UCH-1 (cell line): ENCODE measurements around a stretch of chr6.

- RRBS, result no CpG with 5 or more reads among the region's 2 CpGs
Measured at GRCh38 chr6:7124873-7125437, 17.2 kb downstream of the RREB1 start.

DNA sequence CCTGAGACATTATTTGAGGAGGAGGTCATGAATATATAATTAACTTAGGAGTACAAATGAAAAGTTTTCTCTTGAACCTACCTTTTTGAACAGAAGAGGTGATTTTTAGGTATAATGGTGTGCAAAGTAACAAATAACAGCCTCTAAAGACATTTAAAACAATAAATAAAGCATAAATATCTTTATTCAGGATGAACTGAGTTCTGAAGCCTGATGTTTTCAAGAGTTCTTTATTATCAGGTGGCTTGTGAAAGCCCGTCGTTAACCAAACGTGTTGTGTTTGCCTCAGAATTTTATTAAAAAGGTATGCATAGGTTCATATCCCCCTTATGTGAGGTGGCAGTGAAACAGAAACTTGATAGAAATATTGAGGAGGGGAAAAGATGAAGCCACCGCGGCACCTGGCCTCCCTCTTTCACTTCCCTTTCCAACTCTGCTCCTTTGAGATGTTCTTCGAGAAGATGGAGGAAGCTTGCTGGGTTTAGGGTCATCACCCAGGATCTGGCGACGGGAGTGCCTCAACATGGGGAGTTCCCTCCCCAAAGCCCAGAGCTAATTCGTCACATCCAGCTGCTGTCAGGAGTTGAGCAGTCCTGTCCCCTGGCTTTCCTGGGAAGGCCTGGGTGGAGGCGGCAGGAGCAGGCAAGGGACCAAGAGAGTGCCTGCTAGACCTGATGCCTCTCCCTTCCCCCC, 29.0 kb downstream of the RREB1 start:
- RRBS, result no CpG with 5 or more reads among the region's 10 CpGs

- RRBS, result no CpG with 5 or more reads among the region's 13 CpGs
Measured at GRCh38 chr6:7142911-7144059, 35.5 kb downstream of the RREB1 start.

GRCh38 chr6:7150583-7151843, 43.3 kb downstream of the RREB1 start:
- RRBS, result 95% methylated on average over 5 of the region's 19 CpGs

DNA sequence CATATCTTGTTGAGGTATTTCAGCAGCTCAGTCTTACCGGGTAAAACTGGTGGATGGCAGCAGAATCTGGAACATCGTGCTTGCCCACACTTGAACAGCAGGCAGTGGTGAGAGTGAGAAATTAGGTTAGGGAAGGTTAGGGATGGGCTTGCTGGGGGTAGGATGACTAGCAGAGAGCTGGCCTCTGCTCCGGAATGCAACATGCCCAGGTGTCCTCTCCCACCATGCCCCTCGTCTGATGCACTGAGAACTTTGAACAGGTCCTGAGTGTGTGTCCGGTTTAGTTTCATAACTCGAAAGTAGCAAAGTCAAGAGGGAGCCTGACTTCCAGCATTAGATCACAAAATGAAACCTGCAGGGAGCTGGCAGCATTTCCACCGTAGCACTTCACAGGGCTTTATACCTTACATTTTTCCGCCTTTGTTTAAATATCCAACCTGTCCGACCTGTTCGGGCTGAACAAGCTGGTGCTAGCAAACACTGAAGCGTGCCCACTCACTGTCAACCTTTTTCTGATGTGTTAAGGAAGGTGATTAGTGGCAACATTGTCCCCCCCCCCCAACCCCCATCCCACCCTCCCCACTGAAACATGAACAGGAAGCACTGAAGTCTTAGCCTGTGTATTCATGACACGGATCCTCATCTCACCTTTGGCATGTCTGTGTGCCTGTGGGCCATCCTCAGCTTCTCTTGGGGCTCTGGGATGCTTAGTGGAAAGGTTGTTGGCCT, 93.3 kb downstream of the RREB1 start:
- RRBS, result 96% methylated on average over 2 of the region's 12 CpGs

GRCh38 chr6:7519453-7519791, 22.0 kb upstream of the DSP start:
- RRBS, result no CpG with 5 or more reads among the region's 3 CpGs

DNA sequence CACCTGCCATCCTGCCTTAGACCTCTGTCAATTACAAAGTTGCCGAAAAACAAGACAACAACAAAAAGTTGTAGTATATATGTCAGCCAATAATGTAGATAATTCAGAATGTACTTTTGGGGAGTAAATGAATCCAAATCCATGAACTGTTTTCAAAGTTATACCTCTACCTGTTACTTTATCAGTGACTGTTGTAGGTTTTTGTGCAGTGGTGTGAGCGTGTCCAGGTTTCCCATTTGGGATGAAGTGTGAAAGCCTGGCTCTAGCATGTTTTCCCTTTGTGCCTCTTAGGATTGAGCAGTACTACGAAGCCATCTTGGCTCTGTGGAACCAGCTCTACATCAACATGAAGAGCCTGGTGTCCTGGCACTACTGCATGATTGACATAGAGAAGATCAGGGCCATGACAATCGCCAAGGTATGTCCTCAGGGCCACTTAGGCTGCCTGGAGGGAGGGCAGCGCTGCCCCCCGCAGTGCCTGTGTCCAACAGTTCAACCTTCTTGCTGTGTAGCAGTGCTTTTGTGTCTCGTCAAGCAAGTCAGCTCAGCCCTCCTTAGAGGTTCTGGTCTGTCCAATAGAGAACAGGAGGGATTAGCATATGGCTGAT, 19.7 kb upstream of the SNRNP48 start:
- RRBS, result no CpG with 5 or more reads among the region's 7 CpGs

DNA sequence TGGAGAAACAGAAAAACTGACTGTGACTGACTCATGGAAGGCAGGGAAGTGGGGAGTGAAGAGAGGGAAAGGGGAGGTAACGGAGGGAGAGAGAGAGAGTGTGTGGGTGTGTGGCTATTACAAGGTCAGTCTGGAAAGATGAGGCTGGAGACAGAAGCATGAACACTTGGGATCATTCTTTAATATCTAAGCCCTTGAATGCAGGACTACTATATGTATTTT, 38.5 kb downstream of the SNRNP48 start:
- RRBS, result no CpG with 5 or more reads among the region's 1 CpG

DNA sequence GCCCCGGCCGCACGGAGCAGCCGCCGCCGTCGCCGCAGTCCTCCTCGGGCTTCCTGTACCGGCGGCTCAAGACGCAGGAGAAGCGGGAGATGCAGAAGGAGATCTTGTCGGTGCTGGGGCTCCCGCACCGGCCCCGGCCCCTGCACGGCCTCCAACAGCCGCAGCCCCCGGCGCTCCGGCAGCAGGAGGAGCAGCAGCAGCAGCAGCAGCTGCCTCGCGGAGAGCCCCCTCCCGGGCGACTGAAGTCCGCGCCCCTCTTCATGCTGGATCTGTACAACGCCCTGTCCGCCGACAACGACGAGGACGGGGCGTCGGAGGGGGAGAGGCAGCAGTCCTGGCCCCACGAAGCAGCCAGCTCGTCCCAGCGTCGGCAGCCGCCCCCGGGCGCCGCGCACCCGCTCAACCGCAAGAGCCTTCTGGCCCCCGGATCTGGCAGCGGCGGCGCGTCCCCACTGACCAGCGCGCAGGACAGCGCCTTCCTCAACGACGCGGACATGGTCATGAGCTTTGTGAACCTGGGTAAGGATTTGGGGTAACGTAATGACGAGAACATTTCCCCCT, 1.3 kb downstream of the BMP6 start:
- RRBS, result 4% methylated on average over 26 of the region's 60 CpGs

DNA sequence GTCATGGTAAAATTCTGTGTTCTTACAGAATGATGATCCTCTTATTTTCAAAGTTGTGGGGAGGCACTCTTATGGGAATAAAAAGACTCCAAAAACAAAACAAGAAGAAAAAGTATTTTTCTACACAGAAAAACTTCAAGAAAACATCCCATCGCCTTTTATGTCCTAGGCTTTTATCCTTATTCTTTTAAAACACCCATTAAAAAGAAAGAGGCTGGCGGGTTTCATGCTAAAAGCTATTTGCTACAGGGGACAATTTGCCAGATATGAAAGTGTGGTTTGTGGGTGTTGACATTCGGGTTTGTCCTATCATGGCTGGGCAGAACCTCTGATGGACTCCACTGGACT, 37.4 kb downstream of the BMP6 start:
- RRBS, result no CpG with 5 or more reads among the region's 3 CpGs

GRCh38 chr6:7916842-7917550, 6.4 kb upstream of the TXNDC5 start:
- RRBS, result no CpG with 5 or more reads among the region's 6 CpGs

DNA sequence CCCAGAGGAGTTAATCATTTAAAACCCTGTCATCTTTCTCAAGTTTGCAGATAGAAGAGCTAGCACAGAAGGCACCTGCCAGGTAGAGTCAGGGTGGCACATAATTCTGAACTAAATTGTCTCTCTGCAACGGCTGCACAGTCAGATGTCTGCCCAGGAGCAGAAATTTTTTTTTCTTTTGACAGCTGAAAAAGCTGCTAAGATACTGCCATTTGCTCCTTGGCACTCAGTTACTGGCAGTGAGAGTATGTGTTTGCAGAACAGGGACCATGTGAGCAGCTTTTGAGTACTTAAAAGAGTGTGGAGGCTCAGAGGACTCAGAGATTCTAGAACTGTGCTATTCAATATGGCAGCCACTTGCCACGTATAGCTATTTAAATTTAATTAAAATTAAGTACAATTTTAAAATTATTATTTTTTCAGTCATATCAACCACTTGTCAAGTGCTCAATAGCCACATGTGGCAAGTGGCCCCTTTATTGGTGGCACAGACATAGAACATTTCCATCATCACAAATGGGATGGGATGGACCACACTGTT, 202.8 kb upstream of the SLC35B3 start:
- RRBS, result no CpG with 5 or more reads among the region's 2 CpGs

DNA sequence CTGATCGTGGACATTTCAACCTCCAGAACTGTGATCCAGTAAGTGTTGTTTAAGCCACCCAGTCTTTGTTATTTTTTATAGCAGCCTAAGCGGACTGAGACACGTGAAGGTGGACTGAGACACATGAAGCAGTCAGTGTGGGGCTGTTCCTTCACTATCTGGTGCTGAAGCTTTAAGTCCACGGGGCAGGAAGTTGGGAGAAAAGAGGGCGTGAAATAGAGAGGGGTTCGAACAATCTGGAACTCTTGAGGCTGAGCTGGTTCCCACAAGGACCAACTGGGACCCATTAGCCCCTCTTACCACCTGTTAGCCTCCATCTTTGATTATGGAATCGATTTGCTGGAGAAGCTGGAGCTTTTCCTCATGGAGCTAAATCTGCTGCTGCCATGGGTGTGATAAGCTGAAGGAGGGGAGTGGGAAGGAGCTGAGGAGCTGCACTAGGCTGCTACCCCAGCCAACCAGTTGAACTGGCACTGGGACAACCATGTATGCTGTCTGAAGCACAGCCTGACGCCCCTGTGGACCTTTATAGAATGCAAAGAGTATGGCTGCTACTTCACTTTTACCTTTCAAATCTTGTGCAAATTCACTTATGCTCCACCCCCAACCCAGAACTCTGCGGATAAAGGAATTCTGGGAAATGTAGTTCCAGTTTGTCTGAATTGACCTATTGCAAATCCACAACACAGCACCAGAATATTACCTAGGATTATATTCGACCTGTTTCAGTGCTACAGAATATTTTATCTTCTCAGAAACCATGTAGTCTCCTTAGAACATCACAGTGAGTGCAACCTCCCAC, 217.2 kb upstream of the SLC35B3 start:
- RRBS, result no CpG with 5 or more reads among the region's 10 CpGs

GRCh38 chr6:9398712-9399478, 963.5 kb upstream of the SLC35B3 start:
- RRBS, result 95% methylated on average over 8 of the region's 44 CpGs

DNA sequence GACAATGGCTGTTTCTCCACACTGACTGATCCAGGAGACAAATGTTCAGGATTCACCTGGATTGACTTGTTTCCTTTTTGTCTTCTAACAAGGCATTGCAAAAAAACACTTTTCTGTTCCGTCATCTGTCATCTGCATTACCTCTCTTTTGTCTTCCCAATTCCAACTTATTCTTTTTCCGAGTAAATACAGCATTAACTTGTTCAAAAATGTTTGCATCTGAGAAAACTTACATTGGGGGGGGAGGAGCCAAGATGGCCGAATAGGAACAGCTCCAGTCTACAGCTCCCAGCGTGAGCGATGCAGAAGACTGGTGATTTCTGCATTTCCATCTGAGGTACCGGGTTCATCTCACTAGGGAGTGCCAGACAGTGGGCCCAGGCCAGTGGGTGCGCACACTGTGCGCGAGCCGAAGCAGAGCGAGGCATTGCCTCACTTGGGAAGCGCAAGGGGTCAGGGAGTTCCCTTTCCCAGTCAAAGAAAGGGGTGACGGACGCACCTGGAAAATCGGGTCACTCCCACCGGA, 604.3 kb downstream of the TFAP2A start:
- RRBS, result no CpG with 5 or more reads among the region's 16 CpGs

DNA sequence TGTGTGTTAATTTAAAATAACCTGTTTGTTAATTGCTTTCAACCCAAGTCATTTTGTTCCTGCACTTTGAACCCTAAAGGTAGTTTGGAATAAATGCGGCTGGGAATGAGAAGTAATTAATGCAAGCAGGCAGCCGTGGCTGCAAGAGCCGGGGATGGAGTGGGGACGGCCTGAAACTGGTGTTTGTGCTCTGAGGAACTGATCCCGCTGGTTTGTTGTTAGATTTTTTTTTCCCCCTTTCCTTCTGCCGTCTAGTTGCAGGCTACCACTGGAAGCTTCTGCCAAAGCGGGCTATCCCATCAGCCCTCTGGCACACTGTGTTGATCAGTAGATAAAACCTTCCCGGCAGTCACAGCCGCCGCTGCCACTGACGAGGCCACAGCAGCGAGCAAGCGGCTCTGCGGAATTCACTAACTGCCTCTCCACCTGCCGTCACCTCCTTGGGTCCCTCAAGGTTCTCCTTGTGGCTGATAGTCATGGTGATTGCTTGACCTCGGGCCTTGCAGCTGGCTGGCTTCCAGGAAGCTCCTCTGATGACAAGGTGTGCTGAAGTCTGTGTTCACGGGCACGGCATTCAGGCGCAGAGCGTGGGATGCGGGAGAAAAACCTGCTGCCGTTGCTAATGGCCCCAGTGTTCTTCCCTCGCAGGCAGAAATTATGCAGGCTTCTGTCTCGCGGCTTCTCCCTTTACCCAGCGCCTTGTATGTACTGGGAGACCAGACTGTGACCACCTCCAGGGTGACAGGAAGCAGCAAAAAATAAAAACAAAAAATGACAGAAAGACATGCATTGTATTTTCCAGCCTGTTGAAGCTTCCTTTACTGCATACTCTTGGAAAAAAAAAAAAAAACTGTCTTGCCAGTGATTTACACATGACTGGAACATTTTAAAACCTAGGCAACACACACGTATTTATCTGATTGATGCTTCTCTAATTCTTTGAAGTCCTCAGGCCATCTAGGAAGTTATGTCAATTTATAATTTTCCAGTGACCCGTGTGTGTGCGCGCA, 315.7 kb downstream of the TFAP2A start:
- RRBS, result no CpG with 5 or more reads among the region's 30 CpGs

DNA sequence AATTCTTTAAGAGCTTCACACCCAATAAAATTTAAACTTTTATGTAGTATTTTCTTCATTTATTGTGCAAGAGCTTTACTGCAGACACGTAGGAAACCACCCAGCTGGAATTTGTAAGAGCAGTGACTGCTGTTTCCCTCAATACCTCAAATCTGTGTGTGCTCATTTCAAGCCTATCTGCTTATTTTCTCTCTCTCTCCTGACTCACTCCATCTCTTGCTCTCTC, 273.2 kb downstream of the TFAP2A start:
- RRBS, result no CpG with 5 or more reads among the region's 1 CpG

DNA sequence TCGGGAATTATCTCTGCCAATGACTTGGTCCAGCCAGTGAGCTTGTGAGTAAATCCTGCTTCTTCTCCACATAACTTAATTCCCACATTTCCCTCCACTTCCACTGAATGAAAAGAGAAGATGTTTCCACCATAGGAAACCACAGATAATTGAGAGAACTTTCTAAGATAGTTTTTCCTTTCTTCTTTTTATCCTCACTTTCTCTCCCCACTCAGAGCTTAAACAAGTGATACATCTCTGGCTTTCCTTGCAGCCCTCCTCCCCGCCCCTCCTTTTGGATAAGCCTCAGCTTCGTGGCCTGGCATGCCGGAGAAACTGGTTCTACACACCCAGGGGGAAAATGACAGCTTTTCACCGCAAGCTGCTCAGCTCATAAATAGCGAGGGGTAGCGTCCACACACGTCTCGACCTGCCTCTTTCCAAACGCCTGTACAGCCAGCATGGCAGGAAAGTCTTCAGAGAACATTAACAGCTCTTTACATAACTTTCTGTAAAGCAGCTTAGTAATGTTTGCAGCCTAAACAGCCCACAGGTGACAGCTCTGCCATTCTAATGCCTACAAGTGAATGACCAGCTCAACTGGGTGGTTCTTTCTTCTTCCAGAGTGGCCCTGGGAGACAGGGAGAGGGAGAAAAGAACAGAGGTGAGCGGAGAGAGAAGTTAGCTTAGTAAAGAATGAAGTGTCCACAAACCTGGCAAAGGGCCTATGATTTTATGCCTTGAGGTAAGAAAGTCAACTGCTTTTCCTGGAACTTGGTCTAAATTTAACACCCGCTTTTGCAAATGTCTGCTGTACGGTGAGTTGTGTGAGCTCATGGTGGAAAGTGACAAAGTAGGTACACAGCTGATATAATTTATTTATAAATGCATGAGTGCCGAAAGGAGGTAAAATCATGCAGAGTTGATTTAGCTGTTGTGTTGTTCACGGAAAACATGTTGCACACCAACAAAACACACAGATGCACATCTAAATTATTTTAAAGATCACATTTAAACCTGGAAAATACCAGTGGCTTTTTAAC, 251.5 kb downstream of the TFAP2A start:
- RRBS, result no CpG with 5 or more reads among the region's 15 CpGs

DNA sequence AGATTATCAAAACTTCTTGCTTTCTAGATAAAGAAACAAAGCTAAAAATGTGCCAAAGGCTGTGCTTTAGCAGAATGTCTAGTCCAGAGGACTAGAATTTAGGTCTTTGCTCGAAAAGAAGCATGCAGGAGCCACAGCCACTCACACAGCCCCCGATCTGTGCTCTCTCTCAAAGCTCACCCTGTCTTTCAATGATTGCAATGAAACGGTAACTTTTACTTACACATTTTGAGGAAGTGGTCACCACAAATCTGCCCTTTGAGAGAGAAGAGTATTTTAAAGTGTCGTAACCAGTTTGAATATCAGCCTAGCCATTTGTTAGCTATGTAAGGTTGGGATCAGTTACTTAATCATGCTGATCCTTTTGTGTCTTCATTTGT, 209.0 kb downstream of the TFAP2A start:
- RRBS, result no CpG with 5 or more reads among the region's 4 CpGs

GRCh38 chr6:10397585-10398485, 17.0 kb downstream of the TFAP2A start:
- RRBS, result 81% methylated on average over 6 of the region's 31 CpGs